HT-29 (cell line): ENCODE measurements around a stretch of chr2.

GRCh38 chr2:218295000-218295576 is 2.8 kb upstream of the TMBIM1 start:
- RAMPAGE, long total RNA = no peak

- RAMPAGE, long total RNA = no peak
Measured at GRCh38 chr2:218307663-218308201, 15.4 kb upstream of the TMBIM1 start.

GRCh38 chr2:218397211-218397712 is 2.4 kb upstream of the CTDSP1 start:
- RAMPAGE, long total RNA = no peak

DNA sequence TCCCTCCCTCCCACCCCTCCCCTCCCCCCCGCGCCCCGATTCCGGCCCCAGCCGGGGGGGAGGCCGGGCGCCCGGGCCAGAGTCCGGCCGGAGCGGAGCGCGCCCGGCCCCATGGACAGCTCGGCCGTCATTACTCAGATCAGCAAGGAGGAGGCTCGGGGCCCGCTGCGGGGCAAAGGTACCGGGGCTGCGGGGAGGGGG is 212 bp downstream of the CTDSP1 start:
- RAMPAGE, long total RNA = no peak

DNA sequence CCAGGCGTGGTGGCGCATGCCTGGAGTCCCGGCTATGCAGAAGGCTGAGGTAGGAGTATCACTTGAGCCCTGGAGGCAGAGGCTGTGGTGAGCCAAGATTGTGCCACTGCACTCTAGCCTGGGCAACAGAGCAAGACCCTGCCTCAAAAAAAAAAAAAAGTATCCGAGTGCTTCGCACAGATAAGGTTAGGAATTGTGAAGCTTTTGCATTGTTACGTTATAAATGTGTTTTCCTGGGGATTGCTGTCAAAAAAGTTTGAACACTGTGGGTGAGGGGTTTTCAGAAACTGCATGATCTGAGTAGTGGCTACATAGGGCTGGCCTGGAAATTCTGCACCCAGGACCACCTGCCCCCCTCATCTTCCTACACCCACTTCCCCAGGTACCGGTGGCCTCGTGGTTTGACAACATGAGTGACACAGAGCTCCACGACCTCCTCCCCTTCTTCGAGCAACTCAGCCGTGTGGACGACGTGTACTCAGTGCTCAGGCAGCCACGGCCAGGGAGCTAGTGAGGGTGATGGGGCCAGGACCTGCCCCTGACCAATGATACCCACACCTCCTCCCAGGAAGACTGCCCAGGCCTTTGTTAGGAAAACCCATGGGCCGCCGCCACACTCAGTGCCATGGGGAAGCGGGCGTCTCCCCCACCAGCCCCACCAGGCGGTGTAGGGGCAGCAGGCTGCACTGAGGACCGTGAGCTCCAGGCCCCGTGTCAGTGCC is 4.4 kb downstream of the CTDSP1 start:
- RAMPAGE, long total RNA = no peak

DNA sequence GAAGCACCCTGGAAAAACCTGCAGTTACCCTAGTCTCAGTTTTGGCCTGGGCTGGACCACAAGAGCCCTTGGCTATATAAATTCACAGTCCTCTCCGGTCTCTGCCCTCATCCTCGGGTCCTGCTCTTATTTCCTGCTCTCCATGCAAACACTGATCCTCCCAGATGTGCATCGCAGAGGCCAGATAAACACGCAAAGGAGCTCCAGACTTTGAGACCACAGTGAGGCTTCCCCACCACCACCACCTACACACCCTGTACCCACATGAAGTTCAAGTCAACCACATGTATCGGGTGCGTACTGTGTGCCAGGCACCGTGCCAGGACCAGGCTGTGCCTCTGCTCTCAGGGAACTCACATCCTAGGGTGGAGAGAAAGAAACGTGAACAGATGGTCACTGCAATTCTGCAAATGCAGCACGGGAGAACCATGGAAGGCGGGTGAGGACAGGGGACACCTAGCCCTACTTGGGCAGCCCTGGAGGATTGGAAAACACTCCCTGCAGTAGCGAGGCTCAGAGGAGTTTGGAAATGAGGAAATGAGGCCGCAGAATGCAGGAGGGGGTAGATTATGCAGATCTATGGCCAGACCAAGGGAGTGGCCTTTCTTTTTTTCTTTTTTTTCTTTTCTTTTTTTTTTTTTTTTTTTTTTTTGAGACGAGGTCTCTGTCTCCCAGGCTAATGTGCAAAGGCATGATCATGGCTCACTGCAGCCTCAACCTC is 7.5 kb downstream of the CTDSP1 start:
- RAMPAGE, long total RNA = no peak

DNA sequence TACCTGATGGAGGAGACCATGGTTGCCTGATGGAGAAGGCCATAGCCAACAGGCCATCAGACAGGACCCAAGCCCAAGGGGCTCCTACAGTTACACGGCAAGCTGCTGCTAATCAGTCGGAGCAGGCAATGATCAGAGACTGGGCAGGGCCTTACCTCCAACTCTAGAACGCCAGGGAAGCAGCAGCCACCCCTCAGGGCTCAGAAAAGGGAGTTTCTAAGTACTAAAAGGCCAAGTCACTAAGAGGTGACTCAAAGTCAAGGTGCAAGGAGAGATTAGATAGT is 3.4 kb downstream of the VIL1 start:
- RAMPAGE, long total RNA = no peak

DNA sequence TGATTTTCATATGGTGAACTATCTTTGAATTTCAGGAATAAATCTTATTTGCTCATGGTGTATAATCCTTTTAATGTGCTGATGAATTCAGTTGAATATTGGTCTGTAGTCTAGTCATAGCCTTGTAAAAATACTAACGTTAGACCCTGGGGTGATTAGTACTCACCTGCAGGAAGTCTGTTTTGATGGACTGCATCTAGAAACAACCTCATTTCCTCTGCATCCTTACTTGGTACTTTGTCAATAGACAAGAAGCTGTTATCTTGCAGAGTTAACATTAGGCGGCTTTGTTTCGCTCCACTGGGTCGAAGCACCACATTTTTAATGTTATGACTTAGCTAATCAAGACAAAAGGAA is 14.8 kb downstream of the USP37 start:
- RAMPAGE, long total RNA = no peak

- RAMPAGE, long total RNA = no peak
Measured at GRCh38 chr2:218630328-218630841, 22.7 kb downstream of the PLCD4 start.

- RAMPAGE, long total RNA = no peak
Measured at GRCh38 chr2:218638315-218639105, 20.9 kb downstream of the ZNF142 start.

DNA sequence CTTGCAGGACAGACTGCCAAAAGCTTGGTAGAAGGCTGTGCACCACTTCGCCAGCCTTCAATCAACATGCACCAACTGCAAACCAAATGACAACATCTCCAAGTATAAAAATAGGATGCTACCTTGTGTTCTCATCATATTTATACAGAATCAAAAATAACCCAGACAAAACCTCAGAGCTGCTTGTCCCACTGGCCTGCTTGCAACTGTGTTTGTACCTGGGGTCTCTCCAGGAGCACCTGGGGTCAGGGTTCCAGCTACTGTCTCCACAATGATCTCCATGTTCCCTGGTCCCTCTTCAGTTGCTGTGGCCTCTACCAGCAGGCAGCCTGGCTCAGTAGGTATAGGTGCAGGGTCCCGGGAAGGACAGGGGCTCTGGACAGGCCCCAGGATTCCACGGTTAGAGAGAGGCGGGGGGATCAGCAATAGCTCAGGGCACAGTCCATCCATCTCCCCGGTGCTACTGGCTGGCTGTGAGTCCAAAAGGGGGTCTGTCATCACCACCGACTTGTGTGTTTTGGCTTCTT is 3.4 kb downstream of the ZNF142 start:
- RAMPAGE, long total RNA = no peak

DNA sequence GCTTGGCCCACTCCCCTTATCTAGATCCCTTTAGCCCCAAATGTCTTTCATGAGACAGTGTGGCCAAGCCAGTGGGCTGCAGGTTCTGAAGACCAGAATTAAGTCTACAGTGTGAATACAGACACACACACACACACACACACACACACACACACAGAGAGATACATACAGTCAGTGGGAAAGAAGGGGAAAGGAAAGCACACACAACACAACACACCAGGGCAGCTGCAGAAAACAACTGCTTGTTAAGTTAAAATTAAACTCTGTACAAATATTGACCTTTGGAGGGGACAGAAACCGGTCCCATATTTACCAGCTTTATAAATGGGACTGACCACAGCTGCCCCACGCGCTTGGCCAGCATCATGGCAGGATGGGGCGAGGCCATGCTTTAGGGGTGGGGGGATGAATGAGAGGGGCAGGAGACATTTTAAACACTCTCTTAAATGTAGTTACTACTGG is 49.1 kb downstream of the NHEJ1 start:
- RAMPAGE, long total RNA = no peak

DNA sequence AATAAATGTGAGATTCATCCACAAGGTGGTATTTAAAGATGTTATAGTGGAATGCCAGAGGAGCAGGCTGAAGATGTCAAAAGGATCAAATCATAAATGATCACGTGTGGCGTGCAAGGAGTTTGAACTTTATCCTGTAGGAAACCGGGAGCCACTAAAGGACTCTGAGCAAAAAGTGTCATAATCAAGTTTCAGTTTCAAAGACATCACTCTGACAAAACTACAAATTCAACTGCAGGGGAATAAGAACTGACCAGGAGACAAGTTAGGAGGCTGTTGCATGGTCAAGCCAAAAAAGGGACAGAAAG is 19.9 kb downstream of the NHEJ1 start:
- RAMPAGE, long total RNA = no peak

DNA sequence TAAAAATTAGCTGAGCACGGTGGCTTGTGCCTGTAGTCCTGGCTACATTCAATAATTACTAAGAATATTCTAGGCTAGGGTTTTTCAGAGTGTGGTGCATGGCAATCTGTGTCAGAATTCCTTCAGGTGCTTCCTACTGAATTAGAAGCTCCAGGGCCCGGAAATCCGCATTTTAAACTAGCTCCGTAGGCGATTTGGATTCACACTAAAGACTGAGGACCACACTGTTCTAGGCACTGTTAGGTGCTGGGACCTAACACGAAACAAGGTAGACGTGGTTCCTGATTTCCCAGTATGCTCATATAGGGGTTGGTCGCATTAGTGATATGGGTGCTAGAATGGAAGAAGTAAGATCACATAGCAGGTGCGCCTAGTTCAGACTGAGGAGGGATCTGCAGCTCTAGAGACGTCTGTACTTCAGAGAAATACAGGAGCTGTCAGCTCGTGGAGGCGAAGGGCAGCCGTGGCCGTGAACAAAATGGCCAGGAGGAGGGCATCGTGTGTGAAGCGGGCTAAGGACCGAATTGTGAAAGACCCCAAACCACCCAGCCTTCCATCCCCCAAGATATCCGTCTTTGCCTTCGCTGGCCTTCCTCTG is 469 bp upstream of the ZFAND2B start:
- RAMPAGE, long total RNA = no peak

DNA sequence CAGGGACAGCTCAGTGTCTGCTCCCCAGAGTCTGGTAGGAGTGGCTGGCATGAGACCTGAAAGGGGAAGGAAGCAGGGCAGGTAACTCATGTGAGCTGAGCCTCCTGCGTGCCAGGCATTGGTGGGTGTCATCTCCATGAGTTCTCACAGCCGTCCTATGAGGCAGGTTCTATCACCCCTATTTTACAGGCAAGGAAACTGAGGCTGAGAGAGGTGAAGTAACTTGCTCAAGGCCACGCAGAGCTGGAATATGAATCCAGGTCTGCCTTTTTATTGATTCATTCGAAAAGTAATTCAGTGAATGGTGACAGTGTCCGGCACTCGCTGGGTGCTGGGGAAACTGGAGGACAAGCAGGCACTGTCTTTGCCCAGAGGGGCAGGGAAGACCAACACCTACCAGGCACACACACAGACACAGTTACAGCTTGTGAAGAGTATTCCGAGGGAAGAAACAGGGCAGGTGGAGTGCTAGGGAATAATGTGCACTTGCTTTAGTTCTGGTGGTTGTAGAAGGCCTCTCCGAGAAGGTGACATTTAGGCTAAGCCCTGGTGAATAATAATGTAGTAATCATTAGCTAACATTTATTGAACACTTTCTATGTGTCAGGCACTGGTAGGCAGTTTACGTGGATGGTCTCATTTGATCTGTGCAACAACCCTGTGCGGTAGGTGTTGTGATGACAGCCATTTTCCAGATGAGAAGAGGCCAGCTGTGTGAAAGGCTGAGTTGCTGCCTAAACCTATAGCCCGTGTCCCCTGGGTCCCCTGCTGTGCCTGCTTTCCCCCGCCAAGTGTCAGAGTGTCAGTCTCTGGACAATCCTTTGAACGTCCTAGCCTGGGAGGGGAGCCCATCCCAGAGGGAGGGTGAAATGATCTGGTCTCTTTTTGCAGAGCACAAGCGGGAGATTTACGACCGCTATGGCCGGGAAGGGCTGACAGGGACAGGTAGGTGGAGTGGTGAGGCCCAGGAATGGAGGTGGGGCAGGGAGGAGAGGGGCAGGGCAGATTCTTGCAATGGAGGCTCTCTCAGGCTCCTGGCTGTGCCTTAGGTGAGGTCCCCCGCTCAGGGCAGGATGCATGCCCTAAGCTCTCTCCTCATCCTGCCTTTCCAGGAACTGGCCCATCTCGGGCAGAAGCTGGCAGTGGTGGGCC is 2.0 kb downstream of the DNAJB2 start:
- RAMPAGE, long total RNA = no peak

GRCh38 chr2:219405495-219406064 is 12.6 kb upstream of the DES start:
- RAMPAGE, long total RNA = no peak

DNA sequence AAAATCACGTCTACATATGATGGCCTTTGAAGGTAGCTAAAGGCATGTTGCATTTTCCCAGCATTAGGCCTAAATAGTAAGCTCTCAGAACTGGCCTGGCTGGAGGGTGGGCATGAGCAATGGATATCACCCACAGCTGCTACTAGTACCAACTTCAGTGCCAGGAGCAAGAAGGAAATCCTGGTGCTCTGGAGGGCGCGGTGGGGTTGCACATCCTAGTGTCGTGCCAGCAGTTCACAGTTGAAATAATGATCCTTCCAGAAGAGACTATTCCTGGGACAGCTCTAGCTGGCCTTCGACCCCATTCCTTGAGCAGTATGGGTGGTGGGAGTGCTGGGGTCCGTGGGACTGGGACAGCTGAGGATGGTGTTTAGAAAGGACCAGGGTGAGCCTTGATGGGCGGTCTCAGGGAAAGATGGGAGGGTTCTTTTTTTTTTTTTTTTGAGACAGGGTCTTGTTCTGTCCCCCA is 4.9 kb downstream of the DES start:
- RAMPAGE, long total RNA = no peak

- RAMPAGE, long total RNA = no peak
Measured at GRCh38 chr2:219435756-219436058, 1.1 kb downstream of the SPEG start.

DNA sequence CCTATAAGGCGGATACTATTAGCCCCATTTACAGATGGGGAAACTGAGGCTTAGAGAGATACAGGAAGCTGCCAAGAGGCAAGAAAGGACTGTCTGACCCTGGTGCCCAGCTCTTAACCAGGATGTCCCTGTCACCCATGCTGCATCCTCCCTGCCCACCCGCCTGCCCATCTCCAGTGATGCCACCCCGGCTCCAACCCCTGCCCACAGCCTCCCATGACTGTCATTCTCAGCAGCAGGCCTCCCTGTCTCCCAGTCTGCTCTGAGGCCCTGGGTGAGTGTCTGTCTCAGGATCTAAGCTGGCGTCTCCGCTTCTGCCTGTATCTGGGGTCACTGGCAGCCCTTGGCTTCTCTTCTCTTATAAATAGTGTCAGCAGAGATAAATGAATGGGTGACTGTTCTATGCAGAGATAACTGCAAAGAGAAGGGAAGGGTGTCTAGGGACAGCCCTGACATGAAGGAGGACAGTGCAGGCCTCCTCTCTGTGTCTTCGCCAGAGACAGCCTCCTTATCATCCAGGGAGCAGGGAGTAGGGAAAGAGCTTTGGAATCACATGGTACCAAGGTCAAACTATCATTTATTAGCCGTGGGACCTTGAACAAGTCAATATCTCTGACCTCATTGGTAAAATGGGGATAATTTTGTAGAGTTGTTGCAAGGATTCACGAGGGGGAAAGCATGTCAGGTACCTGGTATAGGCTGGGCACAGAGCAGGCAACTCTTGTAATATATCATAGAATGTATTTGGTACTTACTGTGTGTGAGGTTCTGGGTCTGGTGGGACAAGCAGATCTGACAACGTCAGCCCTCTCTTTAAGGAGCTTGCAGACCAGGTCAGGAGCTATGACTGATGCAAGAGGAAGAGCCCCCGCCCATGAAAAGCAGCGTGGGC is 25.5 kb upstream of the SPEGNB start:
- RAMPAGE, long total RNA = no peak

GRCh38 chr2:219476380-219476613 is 19.6 kb upstream of the SPEGNB start:
- RAMPAGE, long total RNA = no peak